Mammary epithelial cell (primary cell): ENCODE results near the gene RNF145.

DNA sequence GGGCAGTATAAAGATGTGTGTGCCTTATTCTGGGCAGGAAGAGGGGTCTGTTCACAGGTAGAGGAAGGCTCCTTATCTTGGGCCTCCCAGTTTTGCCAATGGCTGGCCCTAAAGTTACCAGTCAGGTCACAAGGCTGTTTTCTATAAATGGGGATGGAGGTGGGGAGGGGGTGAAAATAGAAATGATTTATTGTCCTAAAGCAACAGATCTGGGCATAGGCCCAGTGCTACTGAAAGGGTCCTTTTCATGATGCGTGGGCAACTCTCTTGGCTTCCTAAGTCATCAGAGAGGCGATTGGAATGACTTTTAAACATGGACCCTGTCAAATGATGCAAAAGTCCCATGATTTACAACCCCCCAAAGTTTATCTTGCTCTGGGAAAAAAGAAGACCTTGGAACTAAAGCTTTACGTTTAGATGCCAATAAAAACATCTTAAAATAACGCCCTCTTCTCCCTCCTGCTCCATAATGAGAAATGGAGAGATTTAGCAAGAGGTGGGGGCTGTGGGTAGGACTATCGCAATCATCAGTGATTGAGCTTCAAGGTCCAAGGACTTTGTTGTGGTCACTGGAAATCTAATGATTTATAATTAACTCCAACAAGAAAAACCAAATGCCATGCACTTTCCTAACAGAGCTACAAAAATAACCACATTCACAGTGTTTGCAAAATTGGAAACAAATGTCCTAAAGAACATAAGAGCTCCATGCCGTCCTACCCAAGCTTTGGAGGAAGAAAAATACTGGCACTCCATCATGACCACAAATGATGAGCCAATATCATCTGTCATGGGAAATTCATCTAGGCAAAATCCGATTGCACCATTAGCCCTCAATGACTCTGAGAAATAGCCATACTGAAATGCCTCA, 167.5 kb upstream of the CLINT1 start:
- CAGE, long polyA plus RNA: no peak
- RRBS: no CpG with 5 or more reads among the region's 7 CpGs

DNA sequence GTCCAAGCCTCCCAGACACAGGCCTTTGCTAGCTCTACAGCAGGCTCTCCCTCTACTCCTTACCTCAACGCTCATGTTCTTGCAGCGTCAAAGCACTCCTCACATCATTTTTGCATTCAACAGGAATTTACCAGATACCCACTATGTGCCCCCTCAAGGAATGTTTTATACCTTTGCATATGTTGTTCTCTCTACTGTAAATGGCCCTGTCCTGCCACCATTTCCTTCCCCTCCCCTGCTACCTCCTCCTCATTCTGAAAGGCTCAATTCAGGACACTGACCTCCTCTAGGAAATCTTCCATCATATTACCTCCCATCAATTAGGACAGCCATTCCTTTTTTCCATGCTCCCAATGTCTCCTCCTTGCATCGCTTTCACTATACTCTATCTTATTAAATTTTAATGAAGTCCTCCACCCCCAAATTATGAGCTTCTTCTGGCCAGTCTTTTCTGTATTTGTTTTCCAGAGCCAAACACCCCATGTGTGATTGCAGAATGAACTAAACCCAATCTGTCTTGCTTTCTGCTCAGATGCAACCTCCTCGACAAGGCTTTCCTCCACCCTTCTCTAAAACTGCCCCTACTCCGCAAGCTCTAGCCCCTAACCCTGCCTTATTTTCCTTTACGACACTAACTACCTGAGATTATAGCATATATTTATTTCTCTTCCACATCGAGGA, 101.8 kb downstream of the EBF1 start:
- CAGE, long polyA plus RNA: no peak
- RRBS: no CpG with 5 or more reads among the region's 7 CpGs

DNA sequence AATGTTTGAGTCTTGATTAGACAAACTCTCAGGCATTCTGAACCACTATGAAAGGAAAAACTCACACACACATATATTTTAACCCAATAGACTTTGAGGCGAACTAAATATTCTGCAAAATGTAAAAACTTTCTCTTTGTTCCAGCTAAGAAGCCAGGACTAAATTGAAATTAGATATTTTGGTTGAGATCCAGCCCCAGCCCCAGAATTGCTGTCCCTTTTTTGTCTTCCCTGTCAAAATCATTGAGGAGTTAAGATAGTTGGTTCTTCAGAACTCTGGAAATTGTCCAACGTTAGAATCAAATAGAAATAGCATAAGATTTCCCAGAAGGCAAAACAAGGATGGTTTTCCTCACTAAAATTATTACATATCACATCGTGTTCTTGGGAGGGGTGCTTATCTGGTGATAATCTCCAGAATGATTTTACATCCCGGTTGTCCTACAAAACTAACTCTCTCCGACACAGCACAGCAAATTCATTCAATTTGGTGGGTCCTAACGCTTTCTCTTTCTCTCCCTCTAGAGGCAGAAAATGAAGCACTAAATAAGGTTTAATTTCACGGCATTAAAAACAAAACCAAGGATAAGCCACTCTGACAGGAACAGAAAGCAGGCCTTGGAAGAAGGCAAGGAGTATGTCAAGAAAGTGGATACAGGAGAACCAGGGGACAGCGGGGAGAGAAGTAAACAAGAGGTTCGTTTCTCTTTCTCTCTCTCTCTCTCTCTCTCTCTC, 50.1 kb downstream of the EBF1 start:
- CAGE, long polyA plus RNA: no peak
- RRBS: no CpG with 5 or more reads among the region's 9 CpGs

GRCh38 chr5:159065030-159065912, 34.4 kb downstream of the EBF1 start:
- CAGE, long polyA plus RNA: no peak
- RRBS: no CpG with 5 or more reads among the region's 10 CpGs

DNA sequence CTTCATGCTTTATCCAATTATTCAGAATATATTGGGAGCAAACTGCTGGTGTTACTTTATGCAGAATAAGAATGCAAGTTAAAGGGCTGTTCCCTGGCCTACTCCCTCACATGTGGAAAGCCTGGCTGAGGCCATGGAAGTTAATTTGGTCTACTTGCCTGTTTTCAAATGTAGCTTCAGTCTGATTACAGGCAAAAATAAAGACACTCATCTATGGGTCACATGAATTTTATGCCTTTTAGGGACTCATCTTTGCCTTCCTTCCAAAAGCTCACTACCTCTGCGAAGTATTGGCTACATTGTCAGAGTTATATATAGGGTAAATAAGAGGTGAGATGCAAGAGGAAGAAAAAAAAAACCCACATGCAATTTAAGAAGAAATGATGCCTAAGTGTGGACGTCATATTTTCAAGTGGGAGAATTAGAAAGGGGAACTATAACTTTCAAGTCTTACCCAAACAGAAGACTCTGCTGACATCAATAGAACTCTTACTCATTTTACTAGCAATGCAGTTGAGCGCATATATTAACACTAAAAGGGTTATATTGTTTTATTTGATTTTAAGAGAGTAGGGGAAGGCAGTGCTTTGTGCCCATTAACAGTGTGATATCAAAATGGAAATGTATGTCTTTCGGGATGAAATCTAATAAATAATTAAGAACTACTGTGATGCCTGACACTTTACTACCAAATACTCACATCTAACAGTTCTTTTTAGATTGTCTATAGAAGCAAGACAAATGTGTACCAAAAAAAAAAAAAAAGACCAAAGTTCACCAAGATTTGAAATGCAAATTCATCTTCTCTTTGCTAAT, 15.7 kb downstream of the EBF1 start:
- CAGE, long polyA plus RNA: no peak
- RRBS: no CpG with 5 or more reads among the region's 4 CpGs

- CAGE, long polyA plus RNA: no peak
- RRBS: no CpG with 5 or more reads among the region's 1 CpG
Observed at GRCh38 chr5:159101833-159102124, 2.1 kb upstream of the EBF1 start.

DNA sequence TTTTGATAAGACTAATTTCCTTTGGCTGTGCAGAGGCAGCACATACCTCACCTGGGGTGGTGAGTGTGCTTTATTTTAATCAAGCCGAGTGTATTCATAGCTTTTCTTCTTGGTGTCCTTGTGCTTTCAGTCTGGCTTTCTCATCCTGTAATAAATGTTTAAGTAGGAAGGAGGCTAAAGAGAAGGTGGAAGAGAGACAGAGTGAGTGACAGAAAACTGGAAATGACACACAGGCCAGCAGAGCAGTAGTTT, 3.1 kb upstream of the EBF1 start:
- CAGE, long polyA plus RNA: no peak
- RRBS: no CpG with 5 or more reads among the region's 1 CpG

GRCh38 chr5:159209488-159210142, at the start of gene RNF145:
TSS of gene RNF145 (minus strand) at chr5:159209553.
- CAGE, long polyA plus RNA: no peak
- RRBS: 1% methylated on average over 5 of the region's 57 CpGs

- CAGE, long polyA plus RNA: no peak
- RRBS: no CpG with 5 or more reads among the region's 8 CpGs
Observed at GRCh38 chr5:159504728-159505322, 174.5 kb upstream of the IL12B start.

GRCh38 chr5:159826330-159826938, 89.8 kb upstream of the ADRA1B start:
- CAGE, long polyA plus RNA: no peak
- RRBS: no CpG with 5 or more reads among the region's 4 CpGs

DNA sequence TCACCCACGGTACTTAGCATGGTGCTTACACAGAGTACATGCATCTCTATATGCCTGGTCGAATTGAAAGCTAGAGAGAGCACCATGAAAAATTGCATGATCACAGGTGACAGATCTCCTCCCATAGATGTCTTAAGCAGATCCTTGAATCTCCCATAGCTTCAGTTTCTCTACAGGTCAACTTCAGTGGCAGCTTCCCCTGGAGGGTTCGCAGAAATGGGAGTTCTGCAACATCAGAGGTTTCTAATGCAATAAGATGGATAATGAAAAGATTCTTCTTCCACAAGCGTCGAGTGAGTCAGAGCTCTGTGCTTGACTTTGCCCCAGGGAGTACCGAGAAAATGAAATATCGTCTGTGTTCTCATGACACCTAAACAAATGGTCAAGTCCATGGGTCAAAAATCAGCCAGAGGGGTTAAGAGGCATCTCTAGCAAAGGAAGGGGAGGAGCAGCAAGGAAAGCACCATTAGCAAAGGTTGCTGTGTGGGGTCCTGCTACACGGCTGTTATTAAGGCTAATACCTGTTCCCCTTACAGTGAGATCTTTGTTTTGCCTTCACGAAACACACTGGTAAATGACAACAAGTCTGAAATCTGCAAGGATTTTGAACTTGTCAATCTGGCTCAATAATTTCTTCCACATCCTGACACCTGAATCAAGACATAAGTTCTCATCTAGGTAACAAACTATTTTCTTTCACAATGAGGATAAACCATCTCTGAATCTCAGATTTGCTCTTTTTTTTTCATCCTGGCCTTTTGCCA, 3.2 kb upstream of the ADRA1B start:
- CAGE, long polyA plus RNA: no peak
- RRBS: no CpG with 5 or more reads among the region's 9 CpGs

DNA sequence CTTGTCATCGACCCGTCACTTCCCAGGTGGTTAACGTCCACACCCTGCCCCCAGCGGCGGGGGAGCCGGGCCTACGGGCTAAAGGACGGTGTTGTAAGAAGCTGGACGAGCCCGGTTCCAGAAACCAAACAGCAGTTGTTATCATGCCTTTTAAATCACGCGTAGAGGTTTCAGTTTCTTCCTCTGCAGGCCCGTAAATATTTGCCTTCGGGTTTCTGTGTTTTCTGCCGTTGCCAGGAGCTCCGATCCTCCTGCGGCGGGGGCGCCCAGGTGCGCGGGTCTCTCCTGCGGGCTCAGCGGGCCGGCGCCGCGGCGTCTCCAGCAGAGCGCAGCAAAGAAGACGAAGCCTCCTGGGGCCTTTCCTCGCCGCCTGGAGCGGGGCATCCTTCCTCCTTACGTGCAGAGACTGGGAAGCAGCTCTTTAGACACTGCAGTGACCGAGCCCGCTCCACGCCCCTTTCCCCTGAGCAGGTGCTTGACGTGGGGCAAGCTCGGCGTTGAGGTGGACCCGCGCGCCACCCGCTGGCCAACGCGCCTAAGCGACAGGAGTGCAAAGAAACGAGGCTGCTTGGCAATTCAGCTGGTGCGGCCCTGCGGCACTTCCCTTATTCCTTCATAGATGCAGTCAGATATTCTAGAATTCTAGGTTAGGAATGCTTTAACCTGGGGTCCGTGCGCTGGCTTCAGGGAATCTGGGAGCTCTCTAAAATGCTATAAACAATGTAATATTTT, 21.7 kb upstream of the TTC1 start:
- CAGE, long polyA plus RNA: no peak
- RRBS: 0% methylated on average over 1 of the region's 52 CpGs

DNA sequence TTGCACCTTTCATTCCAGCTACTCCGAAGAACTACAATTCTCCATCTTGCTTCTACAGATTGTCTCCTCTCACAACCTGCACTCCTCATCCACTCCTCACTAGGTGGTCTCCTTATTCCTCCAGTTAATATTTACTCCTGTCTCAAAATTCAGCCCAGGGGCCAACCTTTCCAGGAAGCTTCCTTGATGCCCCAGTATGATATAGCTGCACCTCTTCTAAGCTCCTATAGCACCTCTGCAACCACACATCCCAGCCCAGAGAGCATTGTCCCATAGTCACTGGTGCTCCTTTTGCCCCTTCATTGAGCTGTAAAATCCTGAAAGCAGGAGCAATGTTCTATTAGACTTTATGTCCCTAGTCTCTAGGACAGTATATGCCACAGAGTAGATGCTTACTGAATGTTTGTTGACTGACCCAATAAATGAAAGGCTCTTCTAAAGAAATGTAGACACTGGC, 205.4 kb downstream of the PTTG1 start:
- CAGE, long polyA plus RNA: no peak
- RRBS: no CpG with 5 or more reads among the region's 1 CpG

- CAGE, long polyA plus RNA: no peak
- RRBS: no CpG with 5 or more reads among the region's 3 CpGs
Observed at GRCh38 chr5:160657917-160658557, 194.0 kb downstream of the ATP10B start.

GRCh38 chr5:160683440-160683999, 168.5 kb downstream of the ATP10B start:
- CAGE, long polyA plus RNA: no peak
- RRBS: no CpG with 5 or more reads among the region's 2 CpGs

GRCh38 chr5:160929142-160929594, 77.2 kb upstream of the ATP10B start:
- CAGE, long polyA plus RNA: no peak
- RRBS: no CpG with 5 or more reads among the region's 2 CpGs

GRCh38 chr5:162981503-162981998, 455.8 kb upstream of the CCNG1 start:
- CAGE, long polyA plus RNA: no peak
- RRBS: no CpG with 5 or more reads among the region's 6 CpGs

DNA sequence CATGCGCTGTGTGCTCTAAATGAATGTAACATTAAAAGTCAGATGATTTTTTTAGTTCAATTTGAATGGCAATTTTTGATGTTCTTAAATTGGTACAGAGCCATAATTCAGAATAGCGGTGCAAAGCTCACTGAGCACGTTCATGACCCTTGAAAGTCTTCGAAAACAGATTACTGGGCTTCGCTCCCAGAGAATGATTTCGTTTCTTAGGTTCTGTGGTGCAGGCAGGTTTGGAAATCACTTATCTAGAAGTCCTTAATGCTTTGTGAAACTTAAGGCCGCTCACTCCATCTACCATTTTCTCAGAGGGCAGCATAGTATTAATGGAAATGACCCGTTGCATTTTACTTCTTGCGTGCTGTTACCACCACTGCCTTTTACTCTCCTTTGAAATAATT, 3.0 kb upstream of the MAT2B start:
- CAGE, long polyA plus RNA: no peak
- RRBS: no CpG with 5 or more reads among the region's 9 CpGs

DNA sequence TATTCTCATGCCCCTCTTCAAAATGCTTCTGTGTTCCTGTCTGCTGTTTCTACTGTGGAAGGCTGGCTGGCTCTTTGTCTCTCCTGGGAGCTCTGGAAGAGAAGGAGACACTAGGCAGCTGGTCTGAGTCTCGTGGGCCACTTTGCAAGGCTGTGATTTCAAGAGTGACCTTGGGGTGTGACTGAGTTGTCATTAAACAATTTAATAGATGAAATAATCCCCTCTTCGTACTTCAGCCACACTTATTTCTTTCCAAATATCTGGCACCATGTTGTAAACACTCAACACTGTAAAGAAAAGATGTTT, 200.6 kb downstream of the MAT2B start:
- CAGE, long polyA plus RNA: no peak
- RRBS: no CpG with 5 or more reads among the region's 2 CpGs

GRCh38 chr5:167576823-167577568, 598.2 kb downstream of the TENM2 start:
- CAGE, long polyA plus RNA: no peak
- RRBS: no CpG with 5 or more reads among the region's 9 CpGs